ENCODE measurements around the gene FBXW7.

- PRO-cap: no peak
- RAMPAGE, long total RNA, 4 experiments: no peak in any of the 4 experiments
These were observed 163.2 kb downstream of the LRBA start for GRCh38 chr4:150851860-150852308.

DNA sequence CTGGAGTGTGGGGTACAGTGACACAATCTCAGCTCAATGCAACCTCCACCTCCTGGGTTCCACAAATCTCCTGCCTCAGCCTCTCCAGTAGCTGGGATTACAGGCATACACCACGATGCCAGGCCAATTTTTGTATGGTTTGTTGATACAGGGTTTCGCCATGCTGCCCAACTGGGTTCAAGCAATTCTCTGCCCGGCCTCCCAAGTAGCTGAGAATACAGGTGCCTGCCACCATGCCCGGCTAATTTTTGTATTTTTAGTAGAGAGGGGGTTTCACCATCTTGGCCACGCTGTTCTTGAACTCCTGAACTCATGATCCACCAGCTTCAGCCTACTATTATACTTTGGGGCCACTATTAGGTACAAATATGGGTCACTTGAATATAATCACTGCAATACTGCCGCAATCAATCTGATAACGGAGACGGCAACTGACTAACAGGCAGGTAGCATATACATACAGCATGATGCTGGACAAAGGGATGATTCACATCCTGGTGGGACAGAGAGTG is 11.1 kb downstream of the LRBA start:
- PRO-cap: no peak
- RAMPAGE, long total RNA, 4 experiments: no peak in any of the 4 experiments

GRCh38 chr4:151015971-151016698 is 1.1 kb upstream of the LRBA start:
- PRO-cap: bidirectional peak, plus-strand start at chr4:151016140, minus-strand start at chr4:151016117; bidirectional peak, plus-strand start at chr4:151016394, minus-strand start at chr4:151016244
- RAMPAGE, long total RNA, 4 experiments: no peak in any of the 4 experiments

- PRO-cap: no peak
- RAMPAGE, long total RNA, 4 experiments: no peak in any of the 4 experiments
These were observed 1.2 kb upstream of the RPS3A start for GRCh38 chr4:151098188-151098650.

DNA sequence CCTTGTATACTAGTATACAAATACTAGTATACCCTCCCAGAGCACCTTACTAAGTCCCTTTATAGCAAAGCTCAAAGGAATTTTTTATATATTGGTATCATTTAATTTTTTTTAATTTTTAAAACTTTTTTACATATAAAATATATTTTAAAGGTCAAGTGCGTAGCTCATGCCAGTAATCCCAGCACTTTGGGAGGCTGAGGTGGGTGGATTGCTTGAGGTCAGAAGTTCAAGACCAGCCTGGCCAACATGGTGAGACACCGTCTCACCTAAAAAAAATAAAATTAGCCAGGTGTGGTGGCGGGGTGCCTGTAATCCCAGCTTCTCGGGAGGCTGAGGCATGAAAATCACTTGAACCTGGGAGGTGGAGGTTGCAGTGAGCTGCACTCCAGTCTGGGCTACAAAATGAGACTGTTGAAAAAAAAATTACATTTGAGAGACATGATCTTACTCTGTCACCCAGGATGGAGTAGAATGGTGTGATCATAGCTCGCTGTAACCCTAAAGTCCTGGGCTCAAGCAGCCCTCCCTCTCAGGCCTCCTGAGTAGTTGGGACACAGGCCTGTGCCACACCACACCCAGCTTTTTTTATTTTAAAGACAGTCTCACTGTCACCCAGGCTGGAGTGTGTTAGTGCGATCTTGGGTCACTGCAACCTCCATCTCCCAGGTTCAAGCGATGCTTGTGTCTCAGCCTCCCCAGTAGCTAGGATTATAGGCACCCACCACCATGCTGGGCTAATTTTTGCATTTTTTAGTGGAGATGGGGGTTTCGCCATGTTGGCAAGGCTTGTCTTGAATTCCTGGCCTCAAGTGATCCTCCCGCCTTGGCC is 5.9 kb downstream of the RPS3A start:
- PRO-cap: no peak
- RAMPAGE, long total RNA, 4 experiments: no peak in any of the 4 experiments

GRCh38 chr4:151197184-151197899 is 79.6 kb upstream of the PRSS48 start:
- PRO-cap: no peak
- RAMPAGE, long total RNA, 4 experiments: no peak in any of the 4 experiments

- PRO-cap: no peak
- RAMPAGE, long total RNA, 4 experiments: start-site peak on the minus strand in 1 of 4 experiments, at chr4:151260382-151260563 at its widest, 14 reads per replicate
These were observed 16.6 kb upstream of the PRSS48 start for GRCh38 chr4:151260230-151260873.

GRCh38 chr4:151408292-151409091 is 484 bp upstream of the FHIP1A start:
- PRO-cap: bidirectional peak, plus-strand start at chr4:151408653, minus-strand start at chr4:151408595; bidirectional peak, plus-strand start at chr4:151409216, minus-strand start at chr4:151408909
- RAMPAGE, long total RNA, 4 experiments: start-site peak on the minus strand in 2 of 4 experiments, at chr4:151408870-151408925 at its widest, 15 to 38 reads per replicate

GRCh38 chr4:151649325-151650358 is 111.2 kb downstream of the GATB start:
- PRO-cap: no peak
- RAMPAGE, long total RNA, 4 experiments: no peak in any of the 4 experiments

DNA sequence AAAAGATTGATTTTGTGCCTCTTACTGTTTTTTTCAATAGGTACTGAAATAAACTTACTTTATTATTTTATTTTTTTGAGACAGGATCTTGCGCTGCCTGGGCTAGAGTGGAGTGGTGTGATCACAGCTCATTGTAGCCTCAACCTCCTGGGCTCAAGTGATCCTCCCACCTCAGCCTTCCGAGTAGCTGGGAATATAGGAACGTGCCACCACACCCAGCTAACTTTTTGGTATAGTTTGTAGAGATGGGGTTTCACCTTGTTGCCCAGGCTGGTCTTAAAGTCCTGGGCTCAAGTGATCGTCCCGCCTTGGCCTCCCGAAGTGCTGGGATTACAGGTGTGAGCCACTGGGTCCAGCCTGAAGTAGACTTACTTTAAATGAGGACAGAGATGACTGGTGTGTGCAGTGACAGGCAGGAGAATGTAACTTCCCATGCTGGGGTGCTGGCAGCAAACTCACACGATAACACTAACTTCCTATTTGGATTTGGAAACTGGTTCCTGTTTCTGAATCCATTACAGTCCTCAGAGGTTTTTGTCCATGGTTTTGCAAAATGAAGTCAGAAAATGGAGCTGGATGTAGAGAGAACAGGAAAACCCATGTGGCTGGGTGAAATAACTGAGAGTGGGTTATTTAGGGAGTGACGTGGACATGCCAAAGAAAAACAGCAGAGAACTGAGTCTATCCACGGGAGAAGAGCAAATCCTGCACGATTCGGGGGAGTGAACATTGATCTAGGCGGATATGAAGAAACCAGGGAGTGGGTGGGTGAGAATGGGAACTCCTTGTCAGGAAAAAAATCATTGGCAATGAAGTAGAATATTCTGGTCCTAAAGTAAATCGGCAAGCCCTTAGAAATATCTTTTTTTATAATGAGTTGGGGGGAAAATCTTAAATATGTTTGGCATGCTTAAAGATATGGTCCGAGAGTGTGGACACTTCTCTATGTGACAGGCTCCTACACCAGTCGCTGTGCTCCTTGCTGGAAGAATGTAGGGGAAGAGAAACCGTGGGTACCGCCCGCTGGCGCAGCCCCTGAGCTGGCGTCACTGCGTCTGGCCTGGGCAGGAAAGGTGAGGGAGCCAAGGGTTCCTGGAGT is 95.5 kb downstream of the GATB start:
- PRO-cap: no peak
- RAMPAGE, long total RNA, 4 experiments: start-site peak on the plus strand in 1 of 4 experiments, centred at position 487 of the sequence, 23 reads per replicate

DNA sequence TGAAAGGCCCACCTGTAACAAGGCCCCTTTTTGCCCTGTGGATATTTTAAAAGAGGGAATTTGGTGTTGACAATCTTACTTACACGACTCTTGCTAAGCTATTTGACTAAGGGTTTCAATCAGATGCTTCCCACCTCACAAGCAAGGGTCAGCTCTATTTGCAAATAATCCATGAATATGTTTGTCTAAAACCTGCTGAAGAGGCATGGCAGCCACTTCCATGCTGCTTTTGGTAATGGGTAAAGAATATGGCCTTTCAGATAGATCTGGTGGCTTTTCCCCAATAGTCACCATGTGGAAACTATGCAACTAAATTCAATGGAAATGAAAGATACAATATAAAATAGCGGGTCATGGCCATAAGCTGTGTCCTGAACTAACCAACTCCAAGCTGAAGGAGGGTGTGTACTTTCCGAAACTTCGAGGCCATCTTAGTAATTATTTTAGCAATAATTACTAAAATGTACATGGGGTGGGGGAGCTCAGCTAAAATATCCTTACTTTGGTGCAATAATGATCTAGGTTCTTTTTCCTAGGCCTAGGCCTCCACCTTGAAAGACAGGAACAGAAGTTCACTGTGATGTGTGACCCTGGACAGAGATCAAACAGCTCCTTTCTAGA is 92.7 kb downstream of the GATB start:
- PRO-cap: no peak
- RAMPAGE, long total RNA, 4 experiments: start-site peak on the plus strand in 2 of 4 experiments, centred at positions 431 to 446 of the sequence, 11 to 14 reads per replicate

DNA sequence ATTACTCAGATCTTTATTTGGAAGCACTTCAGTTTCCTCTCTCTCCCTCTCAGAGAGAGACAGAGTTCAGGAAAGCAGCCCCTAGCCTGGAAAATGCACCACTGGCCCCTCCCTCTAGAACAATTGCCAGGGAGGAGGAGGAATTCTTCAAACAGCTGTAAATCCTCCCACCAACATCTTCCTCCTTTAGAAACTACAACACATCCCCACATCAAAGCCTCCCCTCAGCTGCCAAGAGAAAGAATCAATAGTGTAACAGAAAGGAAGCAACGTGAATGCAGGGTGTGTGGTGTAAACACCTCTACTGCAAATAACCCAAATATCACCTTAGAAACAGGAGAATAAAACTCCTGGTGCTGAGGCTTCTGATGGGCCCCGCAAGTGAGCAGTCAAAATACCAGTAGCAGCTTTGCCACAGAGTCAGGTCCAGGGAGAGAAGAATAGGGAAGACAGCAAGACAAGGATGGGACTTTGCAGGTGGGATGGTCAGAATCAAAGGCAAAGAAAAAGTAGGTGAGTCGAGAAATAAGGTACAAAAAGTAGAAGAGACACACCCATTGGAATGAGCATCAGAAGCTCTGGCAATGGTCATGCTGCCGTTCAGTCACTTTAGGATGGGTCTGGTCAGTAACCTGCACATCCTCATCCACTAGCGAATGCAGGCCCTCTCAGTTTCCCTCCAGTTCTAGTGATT is 250.0 kb upstream of the GATB start:
- PRO-cap: no peak
- RAMPAGE, long total RNA, 4 experiments: no peak in any of the 4 experiments

- PRO-cap: no peak
- RAMPAGE, long total RNA, 4 experiments: no peak in any of the 4 experiments
These were observed 272 bp downstream of the FBXW7 start for GRCh38 chr4:152535694-152535946.

DNA sequence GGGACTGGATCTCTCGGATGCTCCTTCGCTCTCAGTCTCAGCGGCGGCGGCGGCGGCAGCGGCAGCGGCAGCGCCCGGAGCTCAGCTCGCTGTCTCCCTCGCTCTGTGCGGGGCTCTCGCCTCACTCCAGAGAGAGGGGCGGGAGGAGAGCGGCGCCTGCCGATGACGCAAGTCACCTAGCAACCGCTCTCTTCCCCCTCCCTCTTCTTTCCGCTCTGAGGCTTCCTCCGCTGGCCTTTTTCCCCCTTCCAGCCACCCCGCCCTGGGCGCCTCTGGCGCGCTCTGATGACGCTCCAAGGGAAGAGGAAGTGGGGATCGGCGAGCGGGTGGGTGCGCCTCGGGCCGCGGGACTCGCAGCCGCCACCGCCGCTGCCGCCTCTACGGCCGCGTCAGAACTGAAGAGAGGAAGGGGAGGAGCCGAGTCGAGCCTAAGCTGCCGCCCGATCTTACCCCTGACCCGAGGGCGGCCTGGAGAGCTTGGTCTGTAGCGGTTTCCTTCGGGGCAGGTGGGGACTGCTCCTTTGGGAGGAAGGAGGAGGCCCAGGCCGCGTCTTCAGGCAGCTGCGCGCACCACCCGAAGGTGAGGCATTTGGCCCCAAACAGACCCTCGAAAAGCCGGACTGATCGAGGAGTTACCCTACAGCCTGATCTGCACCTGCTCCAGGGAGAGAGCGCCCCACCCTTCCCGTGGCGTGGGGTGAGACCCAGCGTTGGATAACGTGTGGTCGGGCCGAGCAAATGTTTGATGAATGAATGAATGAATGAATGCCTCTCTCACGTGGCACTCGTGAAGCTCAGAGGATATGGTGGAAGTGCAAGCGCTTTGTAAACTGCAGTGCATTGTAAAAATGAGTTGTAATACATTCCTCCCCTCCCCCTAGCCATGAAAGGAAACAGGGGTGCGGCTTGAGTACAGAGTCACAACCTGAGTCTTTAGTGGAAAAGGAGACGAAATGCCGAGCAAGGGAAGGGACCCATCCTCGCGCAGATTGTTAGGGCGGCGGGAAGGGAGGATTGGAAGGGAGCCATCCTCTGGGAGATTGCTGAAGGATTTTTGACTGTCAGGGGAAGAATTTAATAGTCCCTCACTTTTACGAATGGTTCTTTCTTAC is at the start of gene FBXW7:
TSS of gene FBXW7 (minus strand) at position 134 of the 1,112 bp plus-strand sequence.
- PRO-cap: bidirectional peak, plus-strand start at position 392 of the sequence, minus-strand start at position 105 of the sequence; bidirectional peak, plus-strand start at position 936 of the sequence, minus-strand start at position 814 of the sequence
- RAMPAGE, long total RNA, 4 experiments: start-site peak on the plus strand in 3 of 4 experiments, centred at positions 384 to 456 of the sequence, 11 to 91 reads per replicate; start-site peak on the minus strand in 2 of 4 experiments, centred at positions 131 to 149 of the sequence, 93 to 156 reads per replicate

- PRO-cap: bidirectional peak, plus-strand start at chr4:152585099, minus-strand start at chr4:152585045
- RAMPAGE, long total RNA, 4 experiments: no peak in any of the 4 experiments
These were observed 49.1 kb upstream of the FBXW7 start for GRCh38 chr4:152584806-152585659.

- PRO-cap: no peak
- RAMPAGE, long total RNA, 4 experiments: no peak in any of the 4 experiments
These were observed 16.5 kb downstream of the TMEM154 start for GRCh38 chr4:152663068-152663907.

DNA sequence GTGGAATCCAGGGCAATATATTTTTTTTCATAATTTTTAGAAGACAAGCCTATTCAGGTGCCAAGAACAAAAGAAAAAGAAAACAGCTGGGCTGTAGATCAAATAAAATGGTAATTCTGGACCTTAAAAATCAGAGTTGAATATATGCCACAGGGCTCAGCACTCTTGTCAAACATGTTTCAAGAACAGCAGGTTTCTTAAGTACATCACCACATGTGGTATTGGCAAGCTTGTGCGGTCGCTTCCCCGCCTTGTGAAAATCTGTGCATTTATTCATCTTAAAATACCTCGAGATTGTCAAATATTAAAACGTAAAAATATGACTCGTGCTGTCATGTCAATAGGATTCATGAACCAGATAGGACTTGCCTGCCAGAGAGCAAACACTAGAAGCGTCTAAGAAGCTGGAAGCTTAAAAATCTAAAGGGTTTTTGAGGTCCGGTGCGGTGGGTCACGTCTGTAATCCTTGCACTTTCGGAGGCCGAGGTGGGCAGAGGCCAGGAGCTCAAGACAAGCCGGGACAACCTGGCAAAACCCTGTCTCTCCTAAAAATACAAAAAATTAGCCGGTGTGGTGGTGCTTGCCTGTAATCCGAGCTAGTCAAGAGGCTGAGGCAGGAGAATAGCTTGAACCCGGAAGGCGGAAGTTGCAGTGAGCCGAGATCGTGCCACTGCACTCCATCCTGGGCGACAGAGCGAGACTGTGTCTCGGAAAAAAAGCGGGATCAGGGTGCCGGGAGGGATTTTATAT is 40.1 kb upstream of the TMEM154 start:
- PRO-cap: no peak
- RAMPAGE, long total RNA, 4 experiments: no peak in any of the 4 experiments

- PRO-cap: bidirectional peak, plus-strand start at chr4:152780668, minus-strand start at chr4:152780678
- RAMPAGE, long total RNA, 4 experiments: no peak in any of the 4 experiments
These were observed 784 bp downstream of the ARFIP1 start for GRCh38 chr4:152780496-152780980.

DNA sequence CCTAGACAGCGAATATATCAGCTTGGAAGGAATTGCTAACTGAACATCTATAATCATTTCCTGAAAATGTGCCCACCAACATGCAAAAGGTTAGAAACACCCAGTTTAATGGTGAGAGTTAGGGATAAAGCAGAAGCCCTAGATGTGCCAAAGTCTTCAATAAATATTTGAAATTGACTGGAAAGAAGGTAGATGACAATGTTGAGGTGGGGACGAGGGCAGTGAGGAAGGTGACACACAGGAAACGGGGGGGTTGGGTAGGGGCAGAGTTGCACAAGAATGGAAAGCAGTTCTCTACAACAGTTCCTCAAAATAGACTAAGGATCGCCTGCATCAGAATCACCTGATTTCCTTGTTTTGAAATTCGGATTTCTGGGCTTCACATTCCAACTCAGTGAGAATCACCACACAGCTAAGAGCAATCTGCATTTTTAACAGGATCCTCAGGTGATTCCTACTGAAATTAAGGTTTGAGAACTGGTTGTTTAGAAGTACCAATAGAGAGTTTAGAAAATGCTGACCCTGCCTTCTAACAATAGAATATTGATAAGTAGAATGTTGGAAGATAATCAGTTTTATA is 70.6 kb downstream of the ARFIP1 start:
- PRO-cap: no peak
- RAMPAGE, long total RNA, 4 experiments: no peak in any of the 4 experiments

- PRO-cap: unidirectional peak, plus-strand start at chr4:153152334
- RAMPAGE, long total RNA, 4 experiments: no peak in any of the 4 experiments
These were observed 52.1 kb upstream of the TRIM2 start for GRCh38 chr4:153151981-153152792.

Data from transverse colon (tissue), 4 donors.